ENCODE results near the gene APH1B.

GRCh38 chr15:61654899-61655342 lies 405.3 kb downstream of the VPS13C start:
- PRO-cap: no peak
- RAMPAGE, long total RNA, 4 experiments: start-site peak on the plus strand in 2 of 4 experiments, at chr15:61655088-61655124 at its widest, 7 to 18 reads per replicate

DNA sequence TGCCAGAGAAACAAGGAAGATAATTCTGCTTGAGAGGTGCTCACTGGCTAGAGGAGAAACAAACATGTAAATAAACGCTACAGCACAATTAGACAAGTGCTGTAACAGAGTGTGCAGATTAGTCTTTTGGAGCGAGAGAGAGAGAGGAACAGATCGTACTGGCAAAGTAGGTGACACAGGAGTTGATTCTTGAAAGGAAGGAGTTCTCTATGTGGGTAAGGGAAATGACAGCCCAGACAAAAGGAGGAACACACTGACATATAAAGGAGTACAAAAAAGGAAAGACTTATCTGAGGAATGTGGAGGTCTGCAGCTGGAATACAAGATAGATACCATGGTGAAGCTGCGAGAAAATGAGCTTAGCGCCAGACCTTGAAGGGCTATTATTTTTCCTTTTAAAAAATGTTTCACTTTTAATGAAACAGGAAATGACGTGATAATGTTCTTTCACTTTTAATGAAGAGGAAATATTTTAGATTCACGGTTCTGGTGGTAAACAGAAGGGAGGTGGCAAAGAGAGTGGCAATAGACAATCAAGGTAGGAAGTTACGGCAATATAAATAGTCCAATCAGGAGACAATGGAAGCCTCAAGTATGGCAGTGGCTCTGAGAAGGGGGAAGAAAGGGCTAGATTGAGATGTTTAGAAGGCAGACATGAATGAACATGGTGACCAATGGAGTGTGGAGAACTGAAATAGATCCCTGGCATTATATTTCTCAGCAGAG lies 202.9 kb downstream of the VPS13C start:
- PRO-cap: no peak
- RAMPAGE, long total RNA, 4 experiments: no peak in any of the 4 experiments

DNA sequence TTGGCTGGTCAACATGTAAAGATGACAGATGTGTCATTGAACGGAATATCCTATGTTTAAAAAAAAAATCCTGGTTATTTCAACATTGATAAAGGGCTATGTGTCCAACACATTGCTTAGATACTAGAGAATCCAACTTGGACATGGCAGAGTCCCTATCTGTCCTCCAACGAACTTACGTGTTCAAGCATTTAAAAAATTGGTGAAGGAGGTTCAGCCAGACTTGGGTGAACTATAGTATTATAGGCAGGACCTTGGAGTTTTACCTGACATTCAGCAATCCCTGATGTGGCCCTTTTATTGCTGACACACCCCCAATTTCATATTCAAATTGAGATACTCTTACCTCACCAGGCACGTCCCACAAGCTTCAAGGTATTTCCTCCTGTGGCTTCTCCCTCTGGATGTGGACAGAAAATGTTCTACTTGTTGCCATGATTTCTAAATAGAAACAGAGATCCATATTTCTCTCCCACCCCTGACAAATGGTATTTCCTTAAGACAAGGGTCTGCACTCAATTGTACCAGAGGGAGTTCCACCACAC lies 207.7 kb upstream of the TPM1 start:
- PRO-cap: no peak
- RAMPAGE, long total RNA, 4 experiments: no peak in any of the 4 experiments

DNA sequence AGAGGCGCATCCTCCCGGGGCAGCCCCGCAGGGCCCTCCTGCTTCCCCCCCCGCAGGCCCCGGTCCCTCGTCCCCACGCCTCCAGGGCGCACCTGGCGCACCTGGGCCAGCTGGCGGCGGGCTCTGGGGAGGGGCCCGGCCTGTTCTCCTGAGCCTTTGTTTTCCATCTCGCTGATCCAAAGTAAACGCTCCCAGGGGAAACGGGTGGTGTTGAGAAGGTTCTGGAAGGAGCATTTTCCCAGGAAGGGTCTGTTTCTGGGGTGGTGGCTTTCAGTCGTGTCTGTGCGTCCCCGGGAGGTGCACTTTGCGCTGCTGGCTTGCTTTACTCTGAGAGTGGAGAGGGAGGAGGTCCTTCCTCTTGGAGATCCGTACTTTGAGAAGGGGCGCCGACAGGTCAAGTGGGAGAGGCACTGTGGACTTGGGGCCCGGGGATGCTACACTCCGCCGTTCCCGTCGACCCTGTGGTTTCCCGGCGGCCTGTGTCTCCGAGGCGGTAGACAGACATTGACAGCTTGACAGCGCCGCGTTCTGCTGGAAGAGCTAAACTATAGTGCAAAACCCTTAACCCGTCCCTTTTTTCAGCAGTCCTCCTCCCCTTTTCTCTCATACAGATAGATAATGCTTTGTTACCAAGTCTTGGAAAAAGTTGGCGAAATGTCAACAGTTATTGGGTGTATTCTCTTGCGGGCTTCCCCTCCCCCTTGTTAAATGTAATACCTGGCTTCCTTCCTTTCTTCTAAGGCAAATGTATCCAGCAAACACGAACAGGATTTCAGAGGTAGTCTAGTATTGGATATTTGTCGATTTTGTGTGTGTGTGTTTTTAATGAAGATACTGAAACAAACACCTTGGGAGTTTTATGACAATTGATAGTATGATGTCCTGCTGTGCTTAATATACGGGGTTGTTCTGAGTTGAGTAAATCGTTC lies 6.5 kb downstream of the TPM1 start:
- PRO-cap: no peak
- RAMPAGE, long total RNA, 4 experiments: start-site peak on the minus strand in 1 of 4 experiments, centred at position 523 of the sequence, 8 reads per replicate

GRCh38 chr15:63063952-63064545 lies 21.5 kb downstream of the TPM1 start:
- PRO-cap: no peak
- RAMPAGE, long total RNA, 4 experiments: no peak in any of the 4 experiments

- PRO-cap: no peak
- RAMPAGE, long total RNA, 4 experiments: no peak in any of the 4 experiments
These were observed 33.9 kb downstream of the TPM1 start for GRCh38 chr15:63076319-63076994.

- PRO-cap: no peak
- RAMPAGE, long total RNA, 4 experiments: no peak in any of the 4 experiments
These were observed 297 bp upstream of the RPS27L start for GRCh38 chr15:63157628-63157919.

- PRO-cap: no peak
- RAMPAGE, long total RNA, 4 experiments: no peak in any of the 4 experiments
These were observed 32.0 kb downstream of the RAB8B start for GRCh38 chr15:63221342-63221919.

DNA sequence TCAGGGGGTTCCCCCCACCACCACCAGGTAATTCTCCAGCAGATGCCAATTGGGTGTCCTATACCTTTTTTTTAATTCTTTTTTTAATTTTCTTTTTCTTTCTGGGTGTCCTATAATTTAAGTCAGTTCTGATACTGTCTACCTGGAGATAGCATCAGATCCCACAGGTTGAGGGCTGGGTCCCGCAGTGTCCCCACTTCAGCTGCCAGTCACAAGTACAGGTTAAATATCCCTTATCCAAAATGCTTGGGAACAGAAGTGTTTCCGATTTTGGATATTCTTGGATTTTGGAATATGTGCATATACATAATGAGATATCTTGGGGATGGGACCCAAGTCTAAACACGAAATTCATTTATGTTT lies 32.0 kb upstream of the APH1B start:
- PRO-cap: no peak
- RAMPAGE, long total RNA, 4 experiments: no peak in any of the 4 experiments

DNA sequence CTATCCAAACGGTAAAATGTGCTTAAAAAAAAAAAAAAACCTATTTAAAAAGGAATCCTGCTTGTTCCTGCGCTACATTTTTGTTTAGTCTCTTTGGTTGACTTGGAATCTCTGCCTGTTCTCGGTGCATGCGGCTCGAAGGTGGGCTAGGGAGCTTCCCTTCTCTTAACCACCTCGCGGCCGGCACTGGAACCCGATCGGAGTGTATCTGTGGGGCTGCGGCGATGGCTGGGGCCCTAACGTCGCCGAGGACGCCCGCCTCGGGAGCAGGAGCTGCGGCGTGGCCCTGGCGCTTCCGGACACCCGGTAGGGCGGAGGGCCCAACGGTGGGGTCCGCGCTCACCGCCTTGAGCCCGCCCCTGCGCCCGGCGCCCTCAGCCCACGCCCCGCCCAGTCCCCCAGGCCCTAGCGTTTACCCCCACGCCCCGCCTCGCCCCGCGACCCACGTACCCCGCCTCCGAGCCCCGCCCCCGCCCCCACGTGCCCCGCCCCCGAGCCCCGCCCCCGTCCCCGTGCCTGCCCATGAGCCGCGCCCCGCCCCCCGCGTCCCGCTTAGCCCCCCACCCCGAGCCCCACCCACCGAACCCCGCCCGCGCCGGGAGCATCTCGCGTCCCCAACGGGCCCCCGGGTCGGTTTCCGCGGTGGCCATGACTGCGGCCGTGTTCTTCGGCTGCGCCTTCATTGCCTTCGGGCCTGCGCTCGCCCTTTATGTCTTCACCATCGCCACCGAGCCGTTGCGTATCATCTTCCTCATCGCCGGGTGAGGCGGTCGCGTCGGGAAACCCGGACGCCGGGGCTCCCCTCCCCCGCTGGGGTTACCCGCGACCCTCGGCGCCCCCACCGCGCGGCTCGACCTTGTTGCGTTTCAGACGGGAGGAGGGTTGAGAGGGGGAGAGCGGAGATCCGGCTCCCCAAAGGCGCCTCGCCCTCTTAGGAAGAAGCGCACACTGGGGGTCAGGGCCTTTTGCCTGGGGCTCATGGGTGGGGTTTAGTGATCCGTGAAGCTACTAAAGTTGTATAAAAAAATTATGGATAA lies at the start of gene APH1B:
Gene APH1B (plus strand): TSS at position 630 of the 1,037 bp plus-strand sequence.
- PRO-cap: bidirectional peak, plus-strand start at position 635 of the sequence, minus-strand start at position 373 of the sequence
- RAMPAGE, long total RNA, 4 experiments: start-site peak on the plus strand in 3 of 4 experiments, centred at positions 601 to 604 of the sequence, 63 to 310 reads per replicate

GRCh38 chr15:63354784-63354983 lies 27.0 kb downstream of the CA12 start:
- PRO-cap: no peak
- RAMPAGE, long total RNA, 4 experiments: no peak in any of the 4 experiments

GRCh38 chr15:63371509-63372091 lies 10.0 kb downstream of the CA12 start:
- PRO-cap: no peak
- RAMPAGE, long total RNA, 4 experiments: no peak in any of the 4 experiments

DNA sequence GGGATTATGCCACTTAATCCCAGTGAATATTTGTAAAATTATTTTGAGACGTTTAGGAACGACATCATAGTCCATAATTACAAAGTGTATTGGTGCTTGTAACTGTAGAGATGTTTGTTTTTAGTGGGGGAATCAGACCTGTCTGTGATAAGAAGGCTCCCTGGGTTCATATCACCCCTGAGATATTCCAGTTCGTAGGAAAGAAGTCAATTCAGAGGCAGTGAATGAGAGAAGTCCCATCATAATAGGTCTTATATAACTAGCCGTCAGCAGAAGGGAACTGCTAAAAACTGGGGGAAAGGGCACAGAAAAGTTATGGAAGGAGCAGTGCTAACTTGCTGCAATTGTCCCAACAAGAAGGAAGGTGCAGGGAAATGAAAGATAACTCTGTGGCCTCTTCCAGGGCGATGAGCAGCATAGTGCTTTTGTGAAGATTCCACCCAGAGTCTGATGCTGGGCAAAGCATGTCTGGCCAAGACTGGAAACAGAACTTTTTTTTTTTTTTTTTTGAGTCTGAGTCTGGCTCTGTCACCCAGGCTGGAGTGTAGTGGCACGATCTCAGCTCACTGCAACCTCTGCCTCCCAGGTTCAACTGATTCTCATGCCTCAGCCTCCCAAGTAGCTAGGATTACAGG lies 9.1 kb upstream of the CA12 start:
- PRO-cap: no peak
- RAMPAGE, long total RNA, 4 experiments: no peak in any of the 4 experiments

- PRO-cap: no peak
- RAMPAGE, long total RNA, 4 experiments: no peak in any of the 4 experiments
These were observed 3.1 kb upstream of the USP3 start for GRCh38 chr15:63501225-63501848.

GRCh38 chr15:63503663-63504432 lies 545 bp upstream of the USP3 start:
- PRO-cap: bidirectional peak, plus-strand start at chr15:63504594, minus-strand start at chr15:63504386
- RAMPAGE, long total RNA, 4 experiments: start-site peak on the minus strand in 2 of 4 experiments, at chr15:63504375-63504391 at its widest, 9 to 14 reads per replicate

- PRO-cap: no peak
- RAMPAGE, long total RNA, 4 experiments: no peak in any of the 4 experiments
These were observed 35.0 kb downstream of the USP3 start for GRCh38 chr15:63539393-63539798.

GRCh38 chr15:63544128-63544963 lies 40.0 kb downstream of the USP3 start:
- PRO-cap: no peak
- RAMPAGE, long total RNA, 4 experiments: no peak in any of the 4 experiments

DNA sequence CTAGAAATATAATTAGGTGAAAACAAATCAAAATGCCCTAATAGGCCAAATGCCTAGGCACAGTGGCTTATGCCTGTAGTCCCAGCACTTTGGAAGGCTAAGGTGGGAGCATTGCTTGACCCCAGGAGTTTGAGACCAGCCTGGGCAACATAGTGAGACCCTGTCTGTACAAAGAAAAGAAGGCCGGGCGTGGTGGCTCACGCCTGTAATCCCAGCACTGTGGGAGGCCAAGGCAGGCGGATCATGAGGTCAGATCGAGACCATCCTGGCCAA lies 20.0 kb upstream of the FBXL22 start:
- PRO-cap: no peak
- RAMPAGE, long total RNA, 4 experiments: no peak in any of the 4 experiments

DNA sequence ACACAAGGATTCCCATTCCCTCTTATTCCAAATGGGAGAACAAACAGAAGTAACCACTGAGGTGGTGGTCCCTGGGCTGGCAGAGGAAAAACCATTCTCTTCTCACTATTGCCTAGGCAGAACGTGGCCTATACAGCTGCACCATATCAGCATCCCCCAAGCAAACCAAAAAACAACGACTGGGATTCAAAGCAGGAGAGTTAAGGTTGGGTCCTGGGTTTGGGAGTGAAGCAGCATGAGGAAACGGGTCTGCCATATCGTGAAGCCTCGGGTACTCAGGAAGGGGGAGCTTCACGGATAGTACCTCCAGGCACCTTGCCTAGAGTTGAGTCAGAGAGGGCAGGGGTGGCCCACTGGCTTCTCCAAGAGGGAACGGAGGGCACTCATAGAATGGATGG lies 1.2 kb upstream of the FBXL22 start:
- PRO-cap: no peak
- RAMPAGE, long total RNA, 4 experiments: no peak in any of the 4 experiments

GRCh38 chr15:63599897-63600641 lies 2.9 kb downstream of the FBXL22 start:
- PRO-cap: no peak
- RAMPAGE, long total RNA, 4 experiments: no peak in any of the 4 experiments